CD14-positive monocyte (primary cell): ENCODE measurements around the genes PPFIA2, RASSF9 and DUSP6.

- CAGE, long polyA plus RNA = no peak
Measured at GRCh38 chr12:79798353-79798747, 107.6 kb upstream of the PAWR start.

GRCh38 chr12:79935650-79936207, 832 bp upstream of the PPP1R12A start:
- CAGE, long polyA plus RNA = no peak

- CAGE, long polyA plus RNA = no peak
Measured at GRCh38 chr12:81086233-81086829, 8.5 kb downstream of the ACSS3 start.

DNA sequence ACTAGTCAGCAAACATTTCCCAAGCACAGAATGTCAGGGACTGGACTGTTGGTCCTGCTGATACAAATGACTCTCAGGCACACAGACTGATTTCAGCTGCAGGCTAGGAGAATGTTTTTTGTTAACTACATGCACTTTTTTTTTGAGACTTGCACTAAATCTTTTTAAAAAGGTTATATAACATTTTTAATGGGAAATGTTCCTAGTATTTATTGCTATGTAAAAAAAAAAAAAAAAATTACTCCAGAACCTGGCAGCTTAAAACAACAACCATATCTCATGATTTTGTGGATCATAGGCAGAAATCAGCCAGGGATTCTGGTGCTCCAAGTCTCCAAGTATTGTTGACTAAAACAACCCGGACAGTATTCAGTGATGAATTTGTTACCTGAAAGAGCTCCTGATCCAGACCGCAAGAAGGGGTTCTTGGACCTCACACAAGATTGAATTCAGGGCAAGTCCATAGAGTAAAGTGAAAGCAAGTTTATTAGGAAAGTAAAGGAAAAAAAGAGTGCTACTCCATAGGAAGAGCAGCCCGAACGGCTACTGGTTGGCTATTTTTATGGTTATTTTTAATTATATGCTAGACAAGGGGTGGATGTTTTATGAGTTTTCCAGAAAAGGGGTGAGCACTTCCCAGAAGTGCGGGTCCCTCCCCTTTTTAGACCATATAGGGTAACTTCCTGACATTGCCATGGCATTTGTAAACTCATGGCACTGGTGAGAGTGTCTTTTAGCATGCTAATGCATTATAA, 131.5 kb downstream of the ACSS3 start:
- CAGE, long polyA plus RNA = no peak

GRCh38 chr12:81598241-81598581, 160.9 kb downstream of the PPFIA2 start:
- CAGE, long polyA plus RNA = no peak

GRCh38 chr12:81759024-81759840, at the start of gene PPFIA2:
Gene PPFIA2, minus strand, starts transcription at chr12:81759350.
- CAGE, long polyA plus RNA = no peak

DNA sequence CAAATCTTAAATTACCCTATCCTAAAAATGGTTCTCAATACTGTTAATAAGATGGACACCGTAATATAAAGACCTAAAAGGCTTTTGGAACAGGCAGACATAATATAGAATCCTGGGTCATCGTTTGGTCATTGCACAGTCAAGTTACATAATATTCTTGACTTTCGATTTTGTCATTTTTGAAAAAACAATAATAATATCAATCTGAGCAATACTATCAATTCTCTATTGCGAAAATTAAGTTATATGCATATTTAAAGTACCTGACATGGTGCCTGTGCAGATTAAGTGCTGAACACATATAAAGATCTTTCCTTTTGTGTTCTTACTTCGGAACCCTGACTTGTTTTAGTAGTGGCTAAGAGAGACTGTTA, 8.6 kb upstream of the TMTC2 start:
- CAGE, long polyA plus RNA = no peak

GRCh38 chr12:82804824-82805273, 118.1 kb downstream of the TMTC2 start:
- CAGE, long polyA plus RNA = no peak

DNA sequence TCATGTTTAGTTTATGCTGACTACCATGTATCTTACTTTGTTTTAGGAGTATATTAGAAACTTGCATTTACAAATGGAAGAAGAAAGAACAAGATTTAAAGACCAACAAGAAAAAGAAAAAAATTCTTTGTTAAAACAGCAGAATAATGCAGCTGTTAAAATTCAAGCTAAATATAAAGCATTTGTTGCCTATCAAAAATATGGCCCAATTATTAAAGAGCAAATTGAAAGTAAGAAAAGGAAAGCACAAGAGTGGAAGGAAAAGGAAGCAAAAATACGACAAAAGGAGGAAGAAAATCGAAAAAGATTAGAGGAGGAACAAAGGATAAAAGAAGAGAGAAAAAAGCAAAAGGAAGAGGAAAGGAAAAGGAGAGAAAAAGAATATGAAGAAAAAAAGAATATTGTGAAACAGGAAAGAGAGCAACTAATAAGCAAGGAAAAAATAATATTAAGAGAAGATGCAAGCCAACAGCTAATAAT, 19.4 kb downstream of the LRRIQ1 start:
- CAGE, long polyA plus RNA = no peak

- CAGE, long polyA plus RNA = no peak
Measured at GRCh38 chr12:85836089-85837214, at the start of gene RASSF9. Gene RASSF9, minus strand, starts transcription at chr12:85836409.

GRCh38 chr12:86265041-86265616, 8.9 kb upstream of the MGAT4C start:
- CAGE, long polyA plus RNA = no peak

DNA sequence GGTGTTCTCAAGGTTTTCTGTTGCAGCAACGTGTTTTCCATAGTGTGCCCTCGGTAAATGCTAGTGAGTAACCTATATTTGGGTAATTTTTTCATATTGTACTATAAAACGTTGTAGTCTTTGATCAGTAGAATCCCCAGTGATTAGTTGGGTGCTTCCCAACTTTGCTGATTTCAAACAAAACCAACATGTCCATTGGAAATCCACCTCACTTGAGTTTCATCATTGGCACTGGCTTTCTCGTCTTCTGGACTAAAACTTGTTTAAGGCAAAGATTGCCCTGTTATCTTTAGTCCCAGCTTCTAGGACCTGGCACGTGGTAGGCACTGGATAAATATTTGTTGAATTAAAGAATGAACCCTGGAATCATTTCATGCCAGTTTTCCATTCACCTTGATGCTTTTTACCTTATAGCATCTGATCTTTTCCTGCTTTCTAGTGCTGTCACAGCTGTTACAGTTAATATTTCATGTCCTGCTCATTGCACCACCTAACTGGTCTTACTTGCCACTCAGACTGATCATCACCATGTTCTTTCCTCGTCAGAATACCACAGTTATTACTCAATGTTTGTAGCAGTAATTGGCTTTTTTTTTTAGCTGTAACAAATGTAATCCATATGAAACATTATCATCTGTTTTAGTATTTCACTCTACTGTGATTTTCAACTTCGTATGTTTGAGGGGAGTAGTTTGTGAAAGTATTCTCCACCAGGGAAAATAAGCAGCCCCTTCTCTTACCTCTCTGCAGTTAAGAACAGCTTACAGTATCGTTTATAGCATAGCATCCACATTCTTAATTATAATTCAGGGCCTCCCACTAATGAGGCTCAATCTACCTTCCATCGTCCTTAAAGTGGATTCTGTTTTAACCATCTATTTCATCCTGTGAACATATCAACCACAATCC, 1.2 kb downstream of the C12orf29 start:
- CAGE, long polyA plus RNA = no peak

DNA sequence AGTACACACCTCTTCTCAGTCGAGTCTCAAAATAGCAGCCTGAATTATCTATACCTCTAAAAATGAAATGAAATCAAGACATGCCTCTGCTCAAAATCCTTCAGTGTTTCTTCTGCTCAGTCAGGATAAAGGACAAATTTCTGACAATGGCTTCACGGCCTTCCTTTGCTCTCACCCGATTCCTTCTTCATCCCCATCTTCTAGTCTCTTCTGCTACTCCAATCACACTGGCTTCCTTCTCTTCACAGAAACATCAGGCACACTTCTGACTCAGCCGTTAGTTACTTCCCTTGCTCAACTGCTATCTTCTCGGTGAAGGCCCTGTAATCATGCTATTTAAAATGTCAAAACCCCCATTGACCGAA, 161.2 kb downstream of the KITLG start:
- CAGE, long polyA plus RNA = no peak

DNA sequence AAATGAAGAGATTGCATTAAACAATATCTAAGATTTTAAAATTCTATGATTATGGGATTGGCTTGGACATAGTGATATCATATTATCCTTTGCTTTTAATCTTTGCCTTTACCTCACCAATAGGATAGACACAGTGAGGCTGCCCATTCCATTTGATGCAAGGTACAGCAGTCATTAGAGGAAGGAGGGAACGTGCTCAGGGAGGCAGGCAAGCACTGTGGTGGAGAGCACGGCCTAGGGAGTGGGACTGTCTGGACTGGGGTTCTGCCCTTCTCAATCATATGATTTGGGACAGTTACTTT, 154.9 kb downstream of the KITLG start:
- CAGE, long polyA plus RNA = no peak

GRCh38 chr12:89081170-89081597, 271.1 kb downstream of the DUSP6 start:
- CAGE, long polyA plus RNA = no peak

DNA sequence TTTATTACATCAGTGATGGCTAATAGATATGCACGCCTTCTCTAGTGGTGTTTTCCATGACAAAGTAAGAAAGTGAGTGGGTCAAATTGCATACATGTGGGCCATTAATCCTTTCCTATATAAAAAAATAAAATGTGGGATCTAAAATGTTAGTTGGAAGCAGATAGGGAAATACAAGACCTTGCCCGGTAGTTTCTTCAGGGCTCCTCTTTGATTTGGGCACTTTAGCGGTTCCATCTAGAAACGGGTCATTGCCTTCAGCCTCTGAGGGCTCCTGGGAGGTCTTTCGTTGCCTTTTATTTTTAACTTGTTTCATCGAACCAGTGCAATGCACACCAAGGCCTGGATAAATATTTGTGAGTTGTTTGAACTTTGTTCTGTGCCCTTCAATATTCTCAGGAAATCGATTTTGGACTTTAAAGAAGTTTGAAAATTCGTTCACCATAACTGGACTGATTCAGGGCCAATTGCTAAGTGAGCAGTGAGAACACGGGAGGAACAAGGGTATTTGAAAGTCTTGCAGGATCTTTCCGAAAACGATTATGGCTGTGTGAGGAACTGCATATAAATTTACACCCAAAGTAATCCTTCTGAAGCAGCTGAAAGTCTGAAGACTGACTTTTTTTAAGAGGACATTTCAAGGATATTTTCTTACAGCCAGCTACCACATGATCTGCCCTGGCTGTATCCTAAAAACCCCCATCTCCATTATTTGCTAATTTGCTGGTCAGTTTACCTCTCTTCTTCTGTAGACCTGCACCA, 8.2 kb downstream of the DUSP6 start:
- CAGE, long polyA plus RNA = no peak

- CAGE, long polyA plus RNA = no peak
Measured at GRCh38 chr12:89351282-89352135, 792 bp downstream of the DUSP6 start.

DNA sequence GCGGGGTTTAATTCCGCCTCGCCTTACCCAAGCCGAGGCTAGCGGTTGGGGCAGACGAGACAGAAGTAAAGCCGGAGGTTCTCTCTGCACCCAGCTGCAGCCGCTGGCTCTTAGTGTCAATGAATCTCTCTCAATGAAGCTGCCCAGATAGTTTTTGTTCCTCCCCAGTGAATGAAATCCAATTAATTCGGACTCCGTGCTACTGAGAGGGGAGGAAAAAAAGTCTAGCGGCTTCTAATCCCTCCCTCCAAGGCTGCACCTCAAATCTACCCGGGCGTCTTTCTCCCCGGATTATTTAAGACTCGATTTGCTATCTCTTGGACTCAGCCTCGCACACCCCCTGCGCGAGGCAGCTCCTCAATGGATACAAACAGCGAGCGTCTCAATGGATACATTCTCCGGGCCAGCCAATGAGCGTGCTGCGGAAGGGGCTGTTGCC, at the start of gene DUSP6:
Gene DUSP6 (minus strand): TSS at position 366 of the 439 bp plus-strand sequence.
- CAGE, long polyA plus RNA = start-site peak on the minus strand centred at position 127 of the sequence, 18 bp wide, 17 and 41 reads in 2 replicates; start-site peak on the minus strand centred at position 317 of the sequence, 103 bp wide, 225 and 188 reads in 2 replicates

- CAGE, long polyA plus RNA = no peak
Measured at GRCh38 chr12:89353894-89355056, 2.0 kb upstream of the DUSP6 start.

DNA sequence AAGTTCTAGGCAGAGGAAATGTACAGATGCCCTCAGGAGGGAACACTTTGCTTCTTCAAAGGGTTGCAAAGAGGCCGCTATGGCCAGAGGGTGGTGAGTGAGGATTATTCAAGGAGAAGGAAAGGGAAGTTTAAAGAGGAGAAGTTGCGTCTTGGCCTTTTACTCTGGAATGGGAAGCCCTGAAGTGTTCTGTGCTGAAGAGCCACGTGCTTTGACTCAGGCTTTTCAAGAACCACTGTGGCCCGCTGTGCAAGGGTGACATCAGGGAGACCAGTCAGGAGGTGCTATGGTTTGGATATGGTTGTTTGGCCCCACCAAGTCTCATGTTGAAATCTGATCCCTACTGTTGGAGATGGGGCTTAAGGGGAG, 65.9 kb upstream of the DUSP6 start:
- CAGE, long polyA plus RNA = no peak